ENCODE data around the gene EDIL3.

- PRO-cap = no peak
Observed at GRCh38 chr5:82348592-82349189, 70.5 kb upstream of the RPS23 start.

DNA sequence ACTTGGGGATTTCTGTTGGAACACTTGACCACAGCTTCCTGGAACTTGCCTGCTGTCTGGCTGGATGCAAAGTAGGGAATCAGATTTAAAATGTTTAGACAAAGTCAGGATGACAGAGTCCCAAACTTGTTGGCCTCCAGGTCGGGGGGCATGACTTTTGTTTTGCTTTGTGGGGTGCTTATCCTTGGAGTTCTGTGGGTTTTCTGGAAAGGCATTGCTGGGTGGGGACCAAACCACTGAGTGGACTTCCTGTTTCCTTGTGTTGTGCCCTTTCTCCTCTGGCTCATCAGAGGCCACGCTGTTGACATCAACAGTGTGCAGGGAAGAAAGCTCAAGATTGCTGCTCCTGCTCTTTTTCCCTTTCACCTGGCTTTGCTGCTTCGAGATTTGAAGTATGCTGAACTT lies 148.5 kb upstream of the RPS23 start:
- PRO-cap = no peak

GRCh38 chr5:82623142-82623765 lies 345.1 kb upstream of the RPS23 start:
- PRO-cap = no peak

DNA sequence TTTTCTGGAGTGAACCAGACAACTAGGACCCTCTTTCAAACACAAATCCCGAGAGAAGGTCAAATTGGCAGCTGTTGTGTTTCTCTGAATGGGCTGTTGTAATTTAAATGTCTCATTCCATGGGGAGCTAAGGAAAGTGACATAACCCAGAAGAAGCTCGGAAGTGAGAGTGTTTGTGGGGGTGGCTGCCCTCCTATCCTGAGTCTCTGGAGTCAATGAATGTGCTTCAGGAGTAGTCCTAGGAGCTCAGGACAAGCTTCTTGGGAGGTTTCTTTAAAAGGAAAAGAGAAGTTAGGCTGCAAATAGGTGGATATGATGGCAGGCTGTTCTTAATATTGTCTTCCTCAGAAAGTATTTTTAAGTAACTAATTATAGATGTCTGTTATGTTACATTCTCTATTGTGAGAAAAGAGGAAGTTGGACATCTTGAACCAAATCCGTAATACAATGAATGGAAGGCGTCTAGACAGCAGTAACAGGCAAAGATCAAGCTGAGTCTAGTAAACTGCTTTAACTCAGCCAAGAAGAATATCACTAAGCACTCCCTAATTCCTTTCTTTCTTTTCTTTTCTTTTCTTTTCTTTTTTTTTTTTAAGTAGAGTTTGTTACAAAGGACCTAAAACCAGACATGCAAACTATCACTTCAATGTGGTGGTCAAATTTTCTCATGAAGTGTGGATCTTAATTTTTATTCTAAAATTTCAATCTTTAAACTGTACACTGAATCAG lies 49.9 kb downstream of the TMEM167A start:
- PRO-cap = no peak

DNA sequence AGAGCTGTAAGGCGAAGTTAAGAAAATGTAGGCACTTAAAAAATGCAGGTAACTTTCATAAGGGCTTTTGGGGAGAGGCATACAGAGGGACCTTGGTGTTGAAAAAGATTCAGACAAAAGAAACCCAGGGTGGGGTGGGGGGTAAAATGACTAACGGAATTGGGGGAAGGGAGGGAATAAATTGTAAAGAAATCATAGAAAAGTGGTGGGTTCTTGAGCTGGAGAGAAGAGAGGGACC lies 512 bp downstream of the VCAN start:
- PRO-cap = no peak

- PRO-cap = no peak
Observed at GRCh38 chr5:83538275-83539590, 67.2 kb downstream of the VCAN start.

DNA sequence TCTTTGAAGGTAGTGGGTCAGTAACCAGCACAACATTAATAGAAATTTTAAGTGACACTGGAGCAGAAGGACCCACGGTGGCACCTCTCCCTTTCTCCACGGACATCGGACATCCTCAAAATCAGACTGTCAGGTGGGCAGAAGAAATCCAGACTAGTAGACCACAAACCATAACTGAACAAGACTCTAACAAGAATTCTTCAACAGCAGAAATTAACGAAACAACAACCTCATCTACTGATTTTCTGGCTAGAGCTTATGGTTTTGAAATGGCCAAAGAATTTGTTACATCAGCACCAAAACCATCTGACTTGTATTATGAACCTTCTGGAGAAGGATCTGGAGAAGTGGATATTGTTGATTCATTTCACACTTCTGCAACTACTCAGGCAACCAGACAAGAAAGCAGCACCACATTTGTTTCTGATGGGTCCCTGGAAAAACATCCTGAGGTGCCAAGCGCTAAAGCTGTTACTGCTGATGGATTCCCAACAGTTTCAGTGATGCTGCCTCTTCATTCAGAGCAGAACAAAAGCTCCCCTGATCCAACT lies 68.5 kb downstream of the VCAN start:
- PRO-cap = no peak

DNA sequence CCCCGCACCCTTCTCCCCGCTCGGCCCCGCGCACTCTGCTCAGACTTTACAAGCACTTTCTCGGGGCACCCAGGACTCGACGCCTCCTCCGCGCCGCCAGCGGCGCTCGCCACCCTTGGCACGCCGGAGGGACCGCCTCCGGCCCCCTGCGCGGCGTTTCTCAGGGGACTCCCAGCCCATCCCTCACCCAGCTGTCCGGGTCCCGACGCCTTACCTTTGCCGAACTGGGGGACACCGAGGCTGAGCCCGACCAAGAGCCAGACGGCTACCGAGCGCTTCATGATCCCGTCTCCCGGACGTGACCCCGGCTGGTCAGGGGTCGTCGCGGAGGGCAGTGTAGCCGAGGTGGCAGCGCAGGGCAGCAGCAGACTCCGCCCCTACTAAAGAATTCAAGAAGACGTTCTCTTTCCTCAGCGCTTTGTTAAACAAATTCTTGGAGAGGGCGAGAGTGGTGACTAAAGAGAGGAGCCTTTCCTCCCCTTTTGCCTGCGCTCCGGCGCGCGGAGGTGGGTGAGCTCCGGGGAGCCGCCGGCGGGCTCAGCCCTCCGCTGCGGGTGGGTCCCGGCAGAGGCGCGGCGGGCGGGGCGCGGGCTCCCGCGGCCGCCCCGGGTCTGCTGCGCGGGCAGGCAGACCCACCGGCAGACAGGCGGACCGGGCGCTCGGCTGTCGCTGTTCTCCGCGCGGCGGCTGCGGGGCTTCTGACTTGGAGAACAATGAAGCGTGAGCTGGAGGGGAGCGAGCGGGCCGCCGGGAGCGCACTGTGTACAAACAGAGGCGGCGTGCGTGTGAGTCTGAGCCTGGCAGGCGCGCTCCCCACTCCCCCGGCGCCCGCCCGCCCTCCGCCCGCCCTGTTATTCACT lies at the start of gene EDIL3:
TSS of gene EDIL3 (minus strand) at position 787 of the 860 bp plus-strand sequence.
- PRO-cap = no peak

DNA sequence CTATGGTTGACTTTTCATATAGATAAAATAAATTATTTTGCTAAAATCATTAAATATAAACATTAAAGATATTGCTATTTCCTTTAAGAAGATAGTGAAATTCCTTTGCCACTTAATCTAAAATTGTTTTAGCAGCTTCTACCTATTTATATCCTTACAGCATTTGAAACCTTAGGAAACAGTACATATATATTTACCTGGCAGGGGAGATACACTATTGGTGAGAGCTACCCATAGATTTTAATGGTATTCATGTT lies 231.7 kb upstream of the EDIL3 start:
- PRO-cap = no peak

- PRO-cap = no peak
Observed at GRCh38 chr5:87074887-87075529, 192.7 kb upstream of the RASA1 start.

GRCh38 chr5:87385856-87386270 lies 26.9 kb downstream of the CCNH start:
- PRO-cap = no peak

- PRO-cap = no peak
Observed at GRCh38 chr5:87404571-87405013, 8.1 kb downstream of the CCNH start.

- PRO-cap = no peak
Observed at GRCh38 chr5:88145512-88146311, 122.9 kb downstream of the TMEM161B start.

DNA sequence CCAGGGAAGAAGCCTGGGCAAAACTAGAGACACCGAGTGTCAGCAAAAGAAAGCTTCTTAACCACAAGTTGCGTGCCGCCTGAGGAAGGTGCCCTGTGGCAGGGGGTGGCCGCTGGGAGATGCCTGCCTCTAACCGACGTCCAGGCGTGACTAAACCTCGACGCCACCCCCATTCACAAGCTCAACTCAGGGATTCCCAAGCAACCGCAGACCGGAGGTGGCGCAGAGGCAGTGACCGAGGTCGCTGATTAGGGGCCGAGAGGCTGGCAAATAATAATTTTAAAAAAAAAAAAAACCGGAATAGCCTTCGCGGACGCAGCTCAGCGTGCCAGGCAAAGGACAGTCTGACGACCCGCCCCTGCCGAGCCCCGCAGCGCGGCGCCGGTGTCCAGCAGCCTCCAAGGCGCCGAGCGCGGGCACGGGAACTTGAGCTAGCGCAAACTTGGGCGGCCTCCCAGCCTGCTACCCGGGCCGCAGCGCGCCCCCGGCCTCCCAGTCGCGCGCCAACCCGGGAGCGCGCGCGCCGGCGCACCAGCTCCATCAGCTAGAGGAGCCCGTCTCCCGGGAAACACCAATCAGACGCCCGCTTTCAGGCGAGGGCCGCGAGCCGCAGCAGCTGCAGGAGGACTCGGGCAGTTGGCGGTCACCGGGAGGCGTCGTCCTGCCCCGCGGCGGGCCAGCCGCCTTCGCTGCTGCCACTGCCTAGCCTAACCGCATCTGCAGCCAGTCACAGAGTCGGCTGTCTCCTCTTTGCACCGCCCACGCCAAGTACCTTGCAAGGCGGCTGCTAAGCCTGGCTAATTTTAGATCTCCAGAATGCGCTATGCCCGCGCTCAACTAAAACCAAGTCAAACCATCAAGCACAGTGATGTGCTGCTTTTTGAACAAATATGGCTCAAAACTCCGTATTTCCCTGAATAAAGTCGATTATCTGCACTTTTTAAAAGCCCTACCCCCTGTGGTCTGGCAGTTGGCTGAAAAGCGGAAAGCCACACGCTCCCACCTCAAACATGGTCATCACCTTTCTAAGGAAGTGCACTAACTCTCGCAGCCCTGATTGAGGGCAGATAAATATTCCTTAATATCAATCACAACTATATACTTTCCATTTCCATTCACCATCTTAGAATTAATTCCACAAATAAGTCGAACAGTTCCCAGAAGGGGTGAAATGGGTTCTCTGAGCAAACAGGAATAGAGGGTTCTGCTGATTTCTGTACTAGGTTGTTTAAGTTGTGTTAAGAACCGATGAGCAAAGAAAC lies 222.0 kb downstream of the MEF2C start:
- PRO-cap = no peak

DNA sequence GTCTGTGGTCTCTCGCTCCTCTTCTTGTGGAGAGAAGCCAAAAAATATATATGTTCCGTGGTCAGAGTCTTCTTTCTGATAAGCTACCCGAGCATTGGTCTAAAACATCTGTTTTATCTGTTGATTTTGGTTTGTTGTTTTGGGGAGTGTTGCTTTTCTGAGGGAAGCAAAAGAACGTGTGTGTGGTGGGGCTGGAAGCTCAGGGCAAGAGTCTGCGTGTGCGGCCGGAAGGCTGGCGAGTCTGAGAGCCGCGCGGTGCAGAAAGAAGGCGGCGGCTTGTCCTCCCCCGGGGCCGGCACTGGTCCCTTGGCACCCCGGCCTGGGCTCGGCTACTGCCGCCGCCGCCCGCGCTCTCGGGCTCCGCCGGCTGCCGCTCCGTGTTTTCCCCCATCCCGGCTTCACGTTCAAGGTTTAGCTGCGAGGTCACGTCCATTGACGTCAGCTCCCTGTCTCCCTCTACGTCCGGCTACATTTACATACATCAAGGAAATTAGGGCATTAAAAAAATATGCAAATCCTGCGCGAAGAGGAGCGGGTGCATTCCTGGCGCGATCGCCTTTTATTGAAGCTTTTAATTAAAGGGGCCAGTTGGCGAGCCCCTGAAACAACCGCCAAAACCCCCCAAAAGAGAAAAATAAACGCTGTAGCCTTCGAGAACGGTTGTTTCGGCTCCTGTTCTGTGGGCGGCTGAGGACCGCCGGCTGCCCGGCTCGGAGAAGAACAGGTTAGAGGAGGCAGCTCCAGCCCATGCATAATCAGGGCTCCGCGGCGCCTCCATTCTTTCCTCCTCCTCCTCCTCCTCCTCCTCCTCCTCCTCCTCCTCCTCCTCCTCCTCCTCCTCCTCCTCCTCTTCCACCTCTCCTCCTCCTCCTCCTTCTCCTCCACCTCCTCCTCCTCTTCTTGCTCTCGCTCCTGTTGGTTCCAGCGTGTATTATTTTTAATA lies 207.2 kb downstream of the MEF2C start:
- PRO-cap = no peak

- PRO-cap = no peak
Observed at GRCh38 chr5:88785826-88786581, 97.0 kb downstream of the MEF2C start.

DNA sequence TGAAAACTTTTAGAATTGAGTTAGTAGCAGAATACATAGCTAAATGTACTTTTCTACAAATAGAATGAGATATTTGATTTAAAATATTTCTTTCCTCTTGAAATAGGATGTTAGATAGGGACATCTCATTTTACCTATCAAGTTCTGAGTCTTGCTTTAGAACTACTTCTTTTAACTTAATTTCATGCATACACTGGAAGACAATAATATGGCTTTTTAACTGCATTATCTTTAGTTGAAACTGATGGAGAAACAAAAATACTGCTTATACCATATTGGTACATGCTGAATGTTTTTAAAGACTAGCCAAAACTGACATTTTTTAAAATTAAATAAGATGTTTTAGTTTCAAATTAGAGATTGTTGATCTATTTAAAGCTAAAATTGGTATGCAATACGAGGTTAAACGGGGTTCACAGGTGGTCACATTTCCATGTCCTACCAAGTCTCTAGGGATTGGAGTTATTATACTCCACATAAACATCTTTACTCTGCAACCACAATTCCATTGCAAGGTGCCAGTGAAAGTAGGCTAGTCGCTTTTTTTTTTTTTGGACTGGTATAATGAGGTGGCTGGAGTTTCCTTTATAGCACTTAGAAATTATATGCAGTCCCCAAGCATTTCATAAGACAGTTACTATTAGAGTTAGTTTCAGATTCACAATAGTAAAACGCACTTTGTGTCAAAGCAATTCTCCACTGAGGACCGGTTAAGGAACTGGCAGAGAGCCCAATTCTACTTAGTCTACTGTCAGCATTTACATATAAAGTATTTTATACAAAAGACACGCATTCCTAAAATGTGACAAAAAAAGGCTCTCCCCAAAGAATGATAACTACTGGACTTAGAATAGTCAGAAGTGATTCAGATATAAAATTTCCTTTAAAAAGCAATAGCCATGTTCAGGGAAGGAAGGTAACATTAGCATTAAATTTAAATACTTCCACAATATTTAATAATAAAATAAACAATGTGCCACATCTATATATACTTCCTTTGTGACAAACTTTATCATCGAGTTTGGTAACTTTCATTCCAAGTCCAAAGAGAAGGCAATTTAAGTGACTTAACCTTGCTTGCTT lies 1.5 kb downstream of the MEF2C start:
- PRO-cap = no peak

DNA sequence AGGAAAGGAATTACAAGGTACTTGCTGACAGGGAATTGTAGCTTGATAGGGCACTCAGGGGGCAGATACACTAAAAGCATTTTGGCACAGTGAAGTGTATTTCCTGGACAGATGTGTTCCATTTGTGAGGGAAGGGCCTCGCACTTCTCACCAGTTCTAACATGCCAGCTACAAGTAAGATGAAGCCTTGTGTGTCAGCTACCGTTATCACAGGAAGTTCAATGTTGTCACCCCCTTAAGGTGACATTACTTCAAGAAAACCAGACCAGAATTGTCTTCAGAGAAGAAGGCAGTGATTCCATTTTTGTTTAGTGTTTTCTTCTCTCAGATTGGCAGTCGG lies 431.3 kb upstream of the MEF2C start:
- PRO-cap = no peak

DNA sequence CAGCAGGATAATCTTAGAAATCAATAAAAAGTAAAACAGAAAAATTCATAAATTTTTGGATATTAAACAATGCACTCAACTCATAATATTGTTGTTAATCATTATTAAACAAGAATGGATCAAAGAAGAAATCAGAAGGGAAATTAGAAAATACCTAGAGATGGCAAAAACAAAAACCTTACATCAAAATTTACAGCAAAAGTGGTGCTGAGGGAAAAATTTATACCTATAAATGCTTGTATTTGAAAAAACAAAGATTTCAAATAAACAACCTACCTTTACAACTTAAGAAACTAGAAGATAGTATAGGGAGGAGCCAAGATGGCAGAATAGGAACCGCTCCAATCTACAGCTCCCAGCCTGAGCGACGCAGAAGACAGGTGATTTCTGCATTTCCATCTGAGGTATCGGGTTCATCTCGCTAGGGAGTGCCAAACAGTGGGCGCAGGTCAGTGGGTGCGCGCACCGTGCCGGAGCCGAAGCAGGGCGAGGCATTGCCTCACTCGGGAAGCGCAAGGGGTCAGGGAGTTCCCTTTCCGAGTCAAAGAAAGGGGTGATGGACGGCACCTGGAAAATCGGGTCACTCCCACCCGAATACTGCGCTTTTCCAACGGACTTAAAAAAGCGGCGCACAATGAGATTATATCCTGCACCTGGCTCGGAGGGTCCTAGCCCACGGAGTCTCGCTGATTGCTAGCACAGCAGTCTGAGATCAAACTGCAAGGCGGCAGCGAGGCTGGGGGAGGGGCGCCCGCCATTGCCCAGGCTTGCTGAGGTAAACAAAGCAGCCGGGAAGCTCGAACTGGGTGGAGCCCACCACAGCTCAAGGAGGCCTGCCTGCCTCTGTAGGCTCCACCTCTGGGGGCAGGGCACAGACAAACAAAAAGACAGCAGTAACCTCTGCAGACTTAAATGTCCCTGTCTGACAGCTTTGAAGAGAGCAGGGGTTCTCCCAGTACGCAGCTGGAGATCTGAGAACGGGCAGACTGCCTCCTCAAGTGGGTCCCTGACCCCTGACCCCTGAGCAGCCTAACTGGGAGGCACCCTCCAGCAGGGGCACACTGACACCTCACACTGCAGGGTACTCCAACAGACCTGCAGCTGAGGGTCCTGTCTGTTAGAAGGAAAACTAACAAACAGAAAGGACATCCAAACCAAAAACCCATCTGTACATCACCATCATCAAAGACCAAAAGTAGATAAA lies 201.1 kb downstream of the CETN3 start:
- PRO-cap = no peak

DNA sequence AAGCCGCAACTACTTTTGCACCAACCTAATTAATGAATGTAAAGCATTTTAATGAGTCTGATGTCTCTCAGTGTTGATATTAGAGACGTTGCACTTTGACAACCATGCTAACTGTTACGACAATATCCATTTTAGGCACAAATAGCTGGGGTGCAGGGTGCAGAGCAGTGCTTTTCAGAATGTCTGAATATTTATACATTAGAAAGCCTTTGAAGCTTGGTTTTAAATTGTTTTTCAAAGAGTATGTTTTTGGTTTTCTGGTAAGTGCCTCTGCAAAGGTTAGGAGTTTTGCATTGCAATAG lies 1.0 kb upstream of the LYSMD3 start:
- PRO-cap = no peak